T47D (cell line): Measurements from ENCODE around the genes HMHB1 and PRELID2.

DNA sequence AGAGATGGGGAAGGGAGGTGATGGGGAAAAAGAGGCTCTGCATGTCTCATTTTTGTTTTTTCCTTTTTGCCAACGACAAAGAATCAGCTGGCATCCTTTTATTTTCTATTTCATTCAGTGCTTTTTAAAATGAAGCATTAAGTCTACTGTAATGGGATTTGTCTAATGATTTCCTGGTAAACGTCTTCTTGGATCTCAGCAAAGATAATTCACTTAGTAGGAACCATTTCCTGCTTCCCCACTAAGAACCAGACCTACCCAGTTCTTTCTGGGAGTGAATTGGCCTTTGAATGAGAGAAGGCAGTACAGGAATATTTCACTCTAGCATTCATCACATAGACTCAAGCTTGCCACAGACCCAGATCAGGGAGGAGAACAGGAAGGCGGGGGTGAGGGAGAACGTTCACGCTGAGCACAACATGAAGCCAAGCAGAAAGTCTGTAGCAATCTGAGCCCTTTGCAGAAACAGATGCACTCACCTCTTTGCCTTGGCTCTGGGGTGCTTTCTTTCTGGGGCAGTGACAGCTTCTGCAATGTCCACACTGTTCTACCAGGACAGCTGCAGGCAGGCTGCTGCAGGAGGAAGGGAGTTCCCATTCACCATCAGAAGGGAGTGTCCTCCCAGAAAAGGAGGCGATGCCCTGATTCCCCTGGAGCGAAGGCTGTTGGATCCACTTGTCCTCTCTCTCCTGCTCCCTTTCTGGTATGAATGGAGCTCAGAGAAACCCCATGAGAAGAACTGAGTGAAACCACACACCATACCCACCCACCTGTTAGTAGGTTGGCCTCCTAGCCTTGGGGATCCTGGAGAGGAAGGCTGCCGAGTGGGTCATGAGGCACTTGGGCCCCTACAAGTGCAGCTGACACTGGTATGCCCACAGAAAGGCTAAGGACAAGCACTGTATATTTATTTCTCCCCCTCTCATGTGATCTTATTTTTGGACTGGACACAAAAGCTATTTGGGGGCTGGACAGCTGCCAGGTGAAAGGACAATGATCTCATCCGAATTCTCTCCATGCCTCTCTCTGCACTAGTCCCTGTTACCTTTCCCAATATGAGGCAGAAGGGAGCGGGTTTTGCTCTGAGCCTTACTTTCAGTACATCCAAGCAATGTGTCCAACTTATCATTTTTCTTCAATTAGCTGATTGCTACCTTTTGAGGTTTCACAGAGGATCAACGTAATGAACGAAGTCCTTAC, 11.7 kb upstream of the FGF1 start:
- RRBS = no CpG with 5 or more reads among the region's 12 CpGs

- RRBS = no CpG with 5 or more reads among the region's 11 CpGs
Observed at GRCh38 chr5:142906789-142908016, 137.0 kb downstream of the ARHGAP26 start.

DNA sequence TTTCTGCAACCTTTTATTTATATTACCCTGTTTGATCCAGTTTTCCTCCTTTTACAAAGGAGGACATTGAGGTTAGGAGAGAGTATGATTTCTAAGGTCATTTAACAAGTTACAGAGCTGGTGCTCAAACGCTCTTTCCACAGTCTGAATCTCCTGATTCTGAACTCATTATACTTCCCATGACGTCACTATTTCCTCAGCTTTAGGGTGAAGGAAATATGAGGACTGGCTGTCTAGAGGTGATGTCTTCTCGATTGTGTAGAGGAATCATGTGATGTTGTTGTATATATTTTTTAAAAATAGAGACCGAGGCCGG, 139.9 kb downstream of the ARHGAP26 start:
- RRBS = no CpG with 5 or more reads among the region's 5 CpGs

DNA sequence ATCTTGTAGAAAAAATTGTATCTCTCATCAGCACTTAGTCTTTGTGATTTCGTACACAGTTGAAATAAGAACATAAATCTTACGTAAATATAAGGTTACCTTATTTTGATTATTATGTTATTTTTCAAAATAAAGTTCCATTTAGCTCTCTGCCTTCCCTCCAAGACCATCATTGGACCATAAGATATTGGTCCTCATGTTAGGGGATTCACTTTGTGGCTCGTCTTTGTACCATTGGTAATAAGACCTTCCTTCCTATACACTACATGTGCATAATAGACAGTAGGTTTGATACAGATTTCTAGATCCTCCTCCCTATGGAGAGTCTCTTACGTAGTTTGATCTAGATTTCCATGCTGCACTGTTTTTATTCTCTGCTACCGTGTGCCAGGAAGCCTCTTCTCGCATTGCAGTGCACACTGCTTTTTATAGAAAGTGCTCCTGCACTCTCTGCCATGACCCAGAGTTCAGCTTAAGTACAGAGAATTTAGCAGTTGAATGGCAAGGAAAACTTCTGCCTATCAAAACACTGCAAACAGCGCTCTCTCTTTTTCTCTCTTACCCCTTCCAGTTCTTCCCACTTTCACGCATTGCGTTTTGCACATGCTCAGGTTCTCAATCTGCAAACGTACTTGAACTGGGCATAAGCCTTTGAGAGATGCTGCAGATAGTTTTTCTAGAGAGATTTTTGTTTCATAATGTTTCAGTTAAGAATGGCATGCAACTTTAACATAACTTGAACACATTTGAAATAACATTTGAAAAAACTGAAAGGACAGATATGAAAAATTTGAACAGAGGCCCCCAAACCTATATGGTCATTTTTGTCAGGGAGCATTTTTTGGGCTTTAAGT, 187.3 kb downstream of the ARHGAP26 start:
- RRBS = no CpG with 5 or more reads among the region's 10 CpGs

DNA sequence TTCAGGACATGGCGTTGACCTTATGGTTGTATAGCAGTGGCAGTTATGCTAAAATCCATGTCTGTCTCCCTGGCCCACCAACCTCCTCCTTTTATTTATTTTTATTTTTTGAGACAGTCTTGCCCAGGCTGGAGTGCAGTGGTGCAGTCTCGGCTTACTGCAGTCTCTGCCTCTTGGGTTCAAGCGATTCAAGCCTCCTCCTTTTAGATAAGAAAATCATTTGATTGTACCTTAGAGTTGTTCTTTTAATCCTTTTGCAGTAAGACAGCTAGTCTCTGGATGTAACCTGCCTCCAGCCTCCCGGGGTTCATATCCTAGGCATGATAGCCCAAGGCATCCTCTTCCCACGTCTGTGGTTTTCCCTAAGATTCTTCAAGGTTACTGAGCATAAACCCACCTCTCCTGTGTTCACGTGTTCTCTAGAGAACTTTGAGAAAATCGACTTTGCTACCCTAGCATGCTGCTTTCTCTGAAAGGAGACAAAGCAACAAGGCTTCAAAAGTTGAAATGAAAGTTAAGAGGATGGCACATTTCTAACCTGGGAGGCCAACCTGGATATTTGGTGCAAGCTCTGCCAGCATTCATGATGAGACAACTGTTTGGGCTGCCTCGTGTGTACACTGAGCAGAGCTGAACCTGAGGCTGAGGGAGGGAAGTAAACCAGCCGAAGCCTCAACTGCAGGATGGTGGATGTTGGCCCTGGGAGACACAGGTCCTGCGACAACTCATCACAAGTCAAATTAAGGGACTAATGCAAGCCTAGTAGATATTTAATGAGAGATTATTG, 261.7 kb downstream of the ARHGAP26 start:
- RRBS = no CpG with 5 or more reads among the region's 10 CpGs

GRCh38 chr5:143172692-143173445, 230.6 kb downstream of the NR3C1 start:
- RRBS = no CpG with 5 or more reads among the region's 12 CpGs

DNA sequence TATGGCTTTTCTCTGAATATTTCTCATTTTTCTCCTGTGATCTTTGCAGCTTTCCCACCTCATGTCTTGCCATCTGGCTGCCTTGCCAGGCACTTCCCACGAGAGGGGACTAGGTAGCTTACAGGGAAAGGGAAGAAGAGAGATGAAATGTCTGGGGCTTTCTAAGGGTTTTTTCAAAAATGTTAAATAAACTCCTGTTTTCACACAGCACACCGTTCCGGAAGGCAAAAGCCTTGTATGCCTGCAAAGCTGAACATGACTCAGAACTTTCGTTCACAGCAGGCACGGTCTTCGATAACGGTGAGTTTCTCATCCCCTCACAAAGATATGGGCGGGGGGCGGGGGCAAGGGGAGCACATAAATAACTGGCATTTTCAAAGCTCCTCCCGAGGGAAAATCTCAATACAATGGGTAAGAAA, 189.7 kb downstream of the NR3C1 start:
- RRBS = no CpG with 5 or more reads among the region's 10 CpGs

DNA sequence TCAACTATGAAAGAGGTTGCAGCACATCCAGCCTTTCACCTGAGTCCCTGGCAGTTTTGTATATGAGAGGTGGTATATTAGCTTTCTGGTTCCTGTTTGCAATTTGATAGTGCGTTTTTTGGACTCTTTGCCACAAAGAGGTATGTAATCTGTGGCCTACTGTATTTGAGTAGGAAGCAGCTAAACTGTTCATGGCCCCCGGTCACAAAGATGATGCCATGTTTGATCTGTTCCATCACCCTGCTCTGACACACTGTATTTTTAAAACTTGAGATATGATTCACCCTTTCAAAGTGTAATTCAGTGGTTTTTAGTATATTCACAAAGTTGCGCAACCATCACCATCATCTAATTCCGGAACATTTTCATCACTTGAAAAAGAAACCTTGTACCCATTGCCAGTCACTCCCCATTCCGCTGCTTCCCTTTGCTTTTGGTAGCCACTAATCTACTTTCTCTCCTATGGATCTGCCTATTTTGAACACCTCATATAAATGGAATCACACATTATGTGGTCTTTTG, 141.8 kb downstream of the NR3C1 start:
- RRBS = no CpG with 5 or more reads among the region's 5 CpGs

- RRBS = 72% methylated on average over 9 of the region's 42 CpGs
Observed at GRCh38 chr5:143402457-143402905, 1.0 kb downstream of the NR3C1 start.

DNA sequence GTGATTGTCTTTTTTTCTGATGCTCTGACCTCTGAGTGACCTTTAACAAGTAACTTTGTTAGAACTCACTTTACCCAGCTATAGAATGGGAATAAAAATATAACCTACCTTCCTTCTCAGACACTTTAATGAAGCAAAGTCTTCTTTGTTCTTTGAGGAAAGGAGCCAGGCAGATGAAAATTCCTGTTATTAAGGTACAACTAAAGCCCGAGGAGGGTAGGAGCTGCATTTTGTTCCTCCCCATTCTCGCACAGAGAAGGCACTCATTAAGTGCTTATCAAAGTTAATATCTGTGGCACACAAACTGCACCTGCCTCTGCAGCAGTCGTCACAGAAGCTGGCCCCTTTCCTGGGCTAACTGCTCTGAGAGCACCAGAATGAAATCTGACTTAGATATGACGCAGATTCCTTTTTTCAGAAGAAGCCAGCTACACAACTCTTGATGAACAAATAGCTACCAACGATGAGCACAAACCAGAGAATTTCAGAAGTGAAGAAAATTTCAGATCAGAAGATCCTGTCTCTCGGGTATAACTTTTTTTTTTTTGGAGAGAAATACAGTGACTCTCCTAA, 31.0 kb upstream of the NR3C1 start:
- RRBS = no CpG with 5 or more reads among the region's 6 CpGs

DNA sequence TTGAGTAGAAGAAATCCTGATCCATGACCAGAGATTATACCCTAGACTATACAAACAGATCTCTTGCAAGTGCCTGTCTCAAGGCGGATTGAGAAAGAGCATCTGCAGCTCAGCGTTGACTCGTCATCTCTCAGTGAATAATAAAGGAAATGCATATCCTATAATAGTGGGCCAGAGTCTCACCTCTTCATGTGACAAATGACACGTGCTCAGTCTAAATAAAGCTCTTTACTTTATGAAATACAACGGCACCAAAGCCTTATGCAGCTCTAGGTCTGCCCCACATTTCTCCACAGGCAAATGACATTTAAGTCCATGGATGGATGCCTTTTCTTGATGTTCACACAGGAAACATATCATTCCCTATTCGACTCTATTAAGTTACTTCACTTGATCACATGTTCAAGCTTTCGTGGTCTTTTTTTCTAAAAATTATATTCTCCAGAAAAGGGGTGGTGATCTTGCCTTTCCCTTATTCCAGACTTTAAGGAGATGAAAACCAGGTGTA, 179.5 kb upstream of the NR3C1 start:
- RRBS = no CpG with 5 or more reads among the region's 7 CpGs

DNA sequence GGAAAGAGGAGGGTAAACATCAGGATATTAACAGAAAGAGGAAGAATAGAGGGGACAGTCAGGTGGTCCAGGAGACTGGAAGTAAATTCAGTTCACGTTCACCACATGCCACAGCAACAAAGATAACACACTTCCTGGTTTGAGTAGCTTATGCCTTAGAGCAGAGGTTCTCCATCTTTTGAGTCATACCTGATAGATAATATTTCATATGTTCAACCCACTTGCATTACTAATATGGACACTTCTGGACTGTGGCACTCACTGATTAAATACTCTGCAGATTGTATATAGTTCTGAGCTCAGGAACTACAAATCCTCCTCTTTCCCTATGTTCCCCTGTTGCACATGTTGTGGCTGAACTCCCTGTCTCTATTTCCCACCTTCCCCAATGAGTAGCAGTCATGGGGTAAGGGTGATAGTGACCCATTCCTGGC, 180.0 kb upstream of the NR3C1 start:
- RRBS = no CpG with 5 or more reads among the region's 1 CpG

DNA sequence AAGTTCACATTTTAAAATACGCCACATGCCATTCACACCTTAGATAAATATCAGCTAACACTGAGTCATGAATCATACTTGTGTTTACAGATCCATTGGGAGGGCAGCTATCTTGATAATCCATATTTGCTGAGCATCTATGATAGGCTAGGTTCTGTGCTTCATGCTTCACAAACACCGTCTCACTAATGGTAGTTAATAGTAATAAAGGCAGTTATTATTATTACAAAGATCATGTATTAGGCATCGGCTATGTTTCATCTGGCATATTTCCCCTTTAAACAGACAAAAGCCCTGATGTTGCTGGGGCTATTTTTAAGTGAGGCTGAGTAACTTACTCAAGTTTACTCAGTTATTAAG, 152.2 kb upstream of the HMHB1 start:
- RRBS = no CpG with 5 or more reads among the region's 3 CpGs

GRCh38 chr5:143811853-143812341, at the start of gene HMHB1:
Gene HMHB1, plus strand, starts transcription at chr5:143812161.
- RRBS = no CpG with 5 or more reads among the region's 8 CpGs

GRCh38 chr5:145835000-145835861, at the start of gene PRELID2:
Gene PRELID2, minus strand, starts transcription at chr5:145835342.
- RRBS = 2% methylated on average over 18 of the region's 68 CpGs

- RRBS = no CpG with 5 or more reads among the region's 3 CpGs
Observed at GRCh38 chr5:147403485-147403917, 106.4 kb downstream of the DPYSL3 start.

- RRBS = no CpG with 5 or more reads among the region's 5 CpGs
Observed at GRCh38 chr5:147446382-147446988, 63.4 kb downstream of the DPYSL3 start.

DNA sequence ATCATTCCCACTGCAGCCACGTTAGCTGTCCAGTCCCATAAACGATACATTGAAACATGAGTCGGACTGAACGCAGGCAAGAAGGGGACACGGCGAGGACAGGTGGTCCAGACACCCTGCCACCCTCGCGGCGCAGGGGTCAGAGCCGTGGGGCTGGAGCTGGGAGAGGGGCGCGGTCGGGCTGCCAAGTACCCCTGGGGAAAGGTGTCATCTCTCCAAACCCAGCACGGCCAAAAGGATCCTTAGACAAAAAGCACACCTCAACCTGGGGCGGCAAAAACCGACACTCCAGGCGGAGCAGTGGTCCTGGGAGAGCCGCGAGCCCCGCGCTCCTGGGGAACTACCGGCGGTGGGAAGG, 57.0 kb downstream of the DPYSL3 start:
- RRBS = 20% methylated on average over 2 of the region's 23 CpGs

GRCh38 chr5:147453294-147453818, 56.5 kb downstream of the DPYSL3 start:
- RRBS = 1% methylated on average over 34 of the region's 52 CpGs

- RRBS = no CpG with 5 or more reads among the region's 9 CpGs
Observed at GRCh38 chr5:147454483-147454994, 55.3 kb downstream of the DPYSL3 start.